Daoy (cell line): ENCODE measurements around a stretch of chr5.

GRCh38 chr5:131212478-131213025, 41.8 kb downstream of the LYRM7 start:
- RAMPAGE, long total RNA: no peak

GRCh38 chr5:131265256-131265988, 1.6 kb downstream of the CDC42SE2 start:
- RAMPAGE, long total RNA: no peak

- RAMPAGE, long total RNA: no peak
Observed at GRCh38 chr5:131341387-131341929, 77.6 kb downstream of the CDC42SE2 start.

- RAMPAGE, long total RNA: no peak
Observed at GRCh38 chr5:131344655-131345068, 80.8 kb downstream of the CDC42SE2 start.

GRCh38 chr5:131349278-131349730, 85.5 kb downstream of the CDC42SE2 start:
- RAMPAGE, long total RNA: no peak

GRCh38 chr5:131576558-131577382, 58.3 kb downstream of the RAPGEF6 start:
- RAMPAGE, long total RNA: no peak

DNA sequence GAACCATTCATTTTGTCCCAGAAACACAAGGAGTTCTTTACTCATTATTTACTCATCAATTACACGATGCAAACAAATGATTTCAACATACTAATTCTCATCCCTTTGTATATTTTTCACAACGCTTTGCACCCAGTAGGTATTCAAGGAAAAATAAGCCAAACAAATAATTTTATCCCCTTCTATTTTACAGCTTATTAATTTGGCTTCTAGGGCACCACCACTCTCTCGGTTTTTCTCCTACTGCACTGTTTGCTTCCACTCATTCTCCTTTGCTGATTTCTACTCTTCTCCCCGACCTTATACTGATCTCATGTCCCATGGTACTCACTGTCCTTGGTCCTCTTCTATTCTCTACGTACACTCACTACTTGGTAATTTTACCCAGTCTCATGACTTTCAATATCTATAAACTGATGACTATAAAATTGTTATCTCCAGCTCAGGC, 4.2 kb downstream of the RAPGEF6 start:
- RAMPAGE, long total RNA: no peak

DNA sequence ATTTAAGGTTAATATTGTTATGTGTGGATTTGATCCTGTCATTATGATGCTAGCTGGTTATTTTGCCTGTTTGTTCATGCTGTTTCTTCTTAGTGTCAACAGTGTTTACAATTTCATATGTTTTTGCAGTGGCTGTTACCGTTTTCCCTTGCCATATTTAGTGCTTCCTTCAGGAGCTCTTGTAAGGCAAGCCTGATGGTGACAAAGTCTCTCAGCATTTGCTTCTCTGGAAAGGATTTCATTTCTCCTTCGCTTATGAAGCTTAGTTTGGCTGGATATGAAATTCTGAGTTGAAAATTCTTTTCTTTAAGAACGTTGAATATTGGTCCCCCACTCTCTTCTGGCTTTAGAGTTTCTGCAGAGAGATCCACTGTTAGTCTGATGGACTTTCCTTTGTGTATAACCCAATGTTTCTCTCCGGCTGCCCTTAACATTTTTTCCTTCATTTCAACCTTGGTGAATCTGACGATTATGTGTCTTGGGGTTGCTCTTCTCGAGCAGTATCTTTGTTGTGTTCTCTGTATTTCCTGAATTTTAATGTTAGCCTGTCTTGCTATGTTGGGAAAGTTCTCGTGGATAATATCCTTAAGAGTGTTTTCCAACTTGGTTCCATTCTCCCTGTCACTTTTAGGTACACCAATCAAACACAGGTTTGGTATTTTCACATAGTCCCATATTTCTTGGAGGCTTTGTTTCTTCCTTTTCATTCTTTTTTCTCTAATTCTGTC, 69.0 kb downstream of the FNIP1 start:
- RAMPAGE, long total RNA: no peak

- RAMPAGE, long total RNA: no peak
Observed at GRCh38 chr5:131974762-131975532, 29.5 kb upstream of the MEIKIN start.

DNA sequence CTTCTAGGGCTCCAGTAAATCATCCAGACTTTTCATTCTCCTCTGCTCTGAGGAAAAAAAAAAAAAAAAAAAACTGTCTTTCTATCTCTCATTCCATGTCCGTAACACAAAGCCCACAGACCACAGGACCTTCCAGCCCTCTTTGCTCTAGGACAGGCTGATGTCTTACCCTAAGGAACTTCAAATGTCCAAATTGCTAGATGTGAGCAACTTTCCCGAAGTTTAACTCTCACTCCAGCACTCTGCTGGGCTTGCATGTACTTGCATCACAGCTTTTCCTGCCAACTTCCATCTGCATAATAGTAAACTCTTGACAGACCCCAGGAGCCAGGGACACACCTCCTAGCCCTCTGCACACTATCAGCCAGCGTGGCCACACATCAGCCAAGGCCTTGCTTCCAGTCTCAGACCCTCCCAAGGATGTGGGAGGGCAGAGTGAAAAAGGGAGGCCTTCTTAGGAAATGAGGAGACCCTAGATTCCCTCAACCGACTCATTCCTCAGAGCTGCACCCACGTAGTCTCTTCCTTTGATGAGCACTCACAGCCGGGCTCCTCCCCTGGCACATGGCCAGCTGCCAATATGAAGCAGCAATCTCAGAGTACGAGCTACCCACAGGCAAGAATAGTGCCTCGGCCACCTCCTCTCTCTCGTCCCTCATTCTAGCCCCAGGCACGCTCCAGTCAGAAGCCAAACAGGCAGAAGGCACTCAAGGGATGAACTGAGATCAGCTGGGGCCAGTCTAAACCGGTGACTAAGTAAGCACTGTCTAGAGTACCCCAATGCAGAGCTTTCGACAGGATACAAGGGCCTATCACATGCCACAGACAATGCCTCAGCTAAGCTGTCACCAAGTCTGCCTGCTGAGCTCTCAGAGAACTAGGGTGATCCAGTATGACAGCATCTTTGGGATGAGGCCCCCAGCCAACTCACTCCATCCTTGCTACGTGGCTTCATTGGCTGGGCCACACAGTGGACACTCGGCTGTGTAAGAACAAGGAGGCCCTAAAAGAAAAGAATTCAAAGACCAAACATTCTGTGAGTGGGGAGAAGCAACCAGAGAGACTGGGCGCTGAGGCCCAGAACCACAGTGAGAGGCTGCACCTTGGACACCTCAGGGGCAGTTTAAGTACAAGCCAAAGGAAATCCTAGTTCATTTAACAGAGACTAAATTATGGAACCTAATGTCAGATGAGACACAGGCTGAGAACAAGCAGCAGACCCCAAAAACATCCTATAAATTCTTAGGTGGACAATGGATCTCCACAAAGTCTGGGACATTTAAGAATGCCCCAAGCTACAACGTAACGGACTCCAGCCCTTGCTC, 2.2 kb downstream of the P4HA2 start:
- RAMPAGE, long total RNA: no peak

DNA sequence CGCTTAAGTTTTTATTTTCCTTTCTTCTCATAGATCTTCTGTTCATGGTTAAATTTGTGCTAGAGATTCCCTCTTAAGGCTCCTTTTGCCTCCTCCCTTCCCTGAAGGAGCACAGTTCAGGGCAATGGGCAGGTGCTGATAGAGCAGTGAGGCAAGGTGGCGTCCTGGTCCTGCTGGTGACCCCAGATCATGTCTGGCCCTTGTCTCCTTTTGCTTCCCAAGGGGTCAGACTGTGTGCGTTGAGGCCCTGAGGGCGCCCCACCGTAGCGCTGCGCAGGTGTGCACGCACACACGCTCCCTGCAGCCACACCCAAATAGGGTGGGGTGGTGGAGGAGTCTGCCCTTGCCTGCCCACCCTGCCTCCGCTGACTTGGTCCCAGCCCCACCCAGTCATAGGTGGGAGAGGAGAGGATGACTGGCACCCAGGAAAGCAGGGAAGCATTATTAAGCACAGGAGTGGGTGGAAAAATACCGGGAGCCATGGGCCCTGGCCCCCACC, 16.5 kb downstream of the PDLIM4 start:
- RAMPAGE, long total RNA: no peak

DNA sequence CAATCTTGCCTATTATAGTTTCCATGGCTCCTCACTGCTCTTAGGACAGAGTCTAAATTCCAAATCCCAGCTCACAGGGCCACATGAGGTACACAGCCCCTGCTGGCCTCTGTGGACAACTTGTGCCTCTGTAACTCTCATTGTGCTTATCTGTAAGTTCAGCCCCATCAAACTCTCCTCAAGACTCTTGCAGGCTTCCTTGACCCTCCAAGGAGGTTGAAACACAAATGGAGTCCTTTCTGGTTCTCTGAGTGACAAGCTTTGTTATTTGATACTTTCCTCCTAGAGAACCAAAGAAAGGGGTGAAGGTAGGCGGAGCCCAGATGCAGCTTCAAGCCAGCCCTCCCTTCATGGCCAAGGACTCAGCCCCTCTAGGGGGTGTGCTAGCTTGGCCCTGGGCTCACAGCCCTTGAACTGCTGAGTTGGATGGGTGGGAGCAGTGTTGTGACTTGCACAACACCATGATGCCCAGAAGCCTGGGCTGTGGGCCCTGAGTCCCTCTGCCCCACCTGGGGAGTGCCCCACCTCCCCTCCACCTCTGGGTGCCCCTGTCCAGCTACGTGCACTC, 15.8 kb upstream of the SLC22A4 start:
- RAMPAGE, long total RNA: no peak

GRCh38 chr5:132301915-132302346, 7.7 kb downstream of the SLC22A4 start:
- RAMPAGE, long total RNA: no peak

- RAMPAGE, long total RNA: no peak
Observed at GRCh38 chr5:132310061-132310769, 16.0 kb downstream of the SLC22A4 start.

GRCh38 chr5:132322209-132322798, 28.1 kb downstream of the SLC22A4 start:
- RAMPAGE, long total RNA: no peak

GRCh38 chr5:132411883-132412118, 42.3 kb downstream of the SLC22A5 start:
- RAMPAGE, long total RNA: no peak

GRCh38 chr5:132423204-132423817, 53.8 kb downstream of the SLC22A5 start:
- RAMPAGE, long total RNA: no peak

DNA sequence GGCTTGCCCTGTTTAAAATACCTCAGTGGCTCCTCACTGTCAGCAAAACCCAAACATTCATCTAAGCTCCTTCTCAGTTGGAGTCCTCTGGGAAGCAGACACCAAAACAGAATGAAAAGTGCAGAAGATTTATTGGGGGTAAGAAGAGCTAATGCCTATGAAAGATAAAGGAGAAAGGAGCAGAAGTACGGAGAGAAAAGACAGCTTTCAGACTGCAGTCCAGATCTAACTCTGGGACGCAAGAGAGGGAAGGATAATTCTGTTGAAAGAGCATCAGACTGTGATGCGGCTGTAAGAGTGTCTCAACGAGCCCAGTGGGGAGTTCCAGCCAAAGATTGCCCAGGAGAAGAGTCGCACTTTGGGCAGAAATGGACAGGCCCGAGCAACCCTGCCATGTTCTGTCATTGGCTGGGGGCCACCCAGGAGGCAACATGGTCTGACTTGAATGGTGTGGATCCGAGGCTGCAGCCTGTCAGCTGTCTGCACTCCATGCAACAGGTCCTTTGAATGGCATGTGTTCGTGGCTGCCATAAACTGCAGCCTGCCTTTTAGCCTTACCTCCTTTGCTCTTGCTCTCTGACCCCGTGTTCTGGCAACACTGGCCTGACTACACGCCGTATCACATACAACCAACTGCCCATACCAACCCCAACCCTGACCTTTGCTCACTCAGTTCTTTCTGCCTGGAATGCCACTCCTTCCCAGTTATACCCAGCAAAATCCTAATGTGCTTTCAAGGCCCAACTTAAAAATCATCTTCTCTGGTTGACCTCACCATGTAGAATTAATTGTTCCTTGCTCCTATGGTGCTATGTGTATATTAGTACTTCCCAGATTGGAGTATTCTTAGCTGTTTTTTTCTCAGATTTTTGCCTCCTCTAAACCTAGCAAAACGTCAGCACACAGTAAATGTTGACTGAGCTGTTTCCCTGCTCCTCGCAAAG, 55.8 kb downstream of the IRF1 start:
- RAMPAGE, long total RNA: no peak

GRCh38 chr5:132472807-132473832, 17.5 kb downstream of the IRF1 start:
- RAMPAGE, long total RNA: no peak

DNA sequence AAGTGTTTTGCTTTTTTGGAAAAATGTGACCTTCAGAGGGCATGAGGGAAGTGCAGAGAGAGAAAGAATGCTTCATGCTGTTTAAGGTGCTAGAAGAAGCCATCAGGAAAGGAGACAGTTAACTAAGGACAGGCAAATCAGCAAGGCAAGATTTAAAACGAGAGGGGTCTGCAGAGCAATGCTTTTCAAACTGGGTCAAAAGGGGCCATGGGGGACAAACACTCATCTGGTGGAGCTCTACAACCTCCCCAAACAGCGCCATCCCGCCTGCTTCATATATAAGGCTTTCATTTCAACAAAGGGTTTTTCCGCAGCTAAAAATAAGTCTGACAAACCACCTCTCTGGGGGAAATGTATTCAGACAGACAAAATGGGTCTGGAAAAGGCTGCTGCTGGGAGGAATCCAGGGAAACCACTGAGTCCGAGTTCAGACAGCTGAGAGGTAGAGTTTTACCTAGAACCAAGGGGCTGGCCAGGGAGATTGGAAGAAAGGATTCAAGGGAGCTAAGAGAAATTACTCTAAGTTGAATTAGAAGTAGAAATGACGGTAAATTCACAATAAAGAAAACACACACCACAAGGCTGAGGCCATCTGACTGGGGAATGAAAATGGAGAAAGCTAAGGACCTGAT, 8.3 kb upstream of the SEPTIN8 start:
- RAMPAGE, long total RNA: no peak